Spinal cord (tissue), 3 donors: ENCODE results near the genes IL20RA and SMIM28.

- PRO-cap, result no peak
- RAMPAGE, long total RNA, result no peak
These were observed 101.1 kb upstream of the BCLAF1 start for GRCh38 chr6:136390785-136391180.

GRCh38 chr6:136593655-136594462, 43.6 kb upstream of the MAP7 start:
- PRO-cap, result no peak
- RAMPAGE, long total RNA, result no peak

- PRO-cap, result no peak
- RAMPAGE, long total RNA, result no peak
These were observed 54.8 kb upstream of the MAP7 start for GRCh38 chr6:136604832-136605630.

DNA sequence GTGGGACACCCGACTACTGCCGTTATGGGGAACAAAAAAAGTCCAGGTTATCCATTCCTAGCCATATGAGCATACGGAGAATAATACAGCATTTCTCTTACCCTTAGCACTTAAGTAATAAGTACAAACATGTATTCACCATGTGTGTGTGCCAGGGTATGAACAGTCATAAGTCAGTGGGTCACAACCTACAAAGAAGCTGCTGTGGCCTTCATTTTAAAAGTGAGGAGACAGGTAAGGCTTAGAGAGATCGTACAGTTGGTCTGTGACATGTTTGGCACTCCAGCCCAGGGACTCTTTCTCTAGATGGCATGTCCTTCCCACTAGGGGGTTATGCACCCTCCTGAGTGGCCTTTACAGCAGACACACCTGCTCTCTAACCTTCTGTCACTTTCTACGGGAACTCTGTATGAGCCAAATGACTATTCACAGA, 91.4 kb downstream of the MAP3K5 start:
- PRO-cap, result no peak
- RAMPAGE, long total RNA, result no peak

GRCh38 chr6:136773509-136773834, 18.8 kb downstream of the MAP3K5 start:
- PRO-cap, result no peak
- RAMPAGE, long total RNA, result no peak

DNA sequence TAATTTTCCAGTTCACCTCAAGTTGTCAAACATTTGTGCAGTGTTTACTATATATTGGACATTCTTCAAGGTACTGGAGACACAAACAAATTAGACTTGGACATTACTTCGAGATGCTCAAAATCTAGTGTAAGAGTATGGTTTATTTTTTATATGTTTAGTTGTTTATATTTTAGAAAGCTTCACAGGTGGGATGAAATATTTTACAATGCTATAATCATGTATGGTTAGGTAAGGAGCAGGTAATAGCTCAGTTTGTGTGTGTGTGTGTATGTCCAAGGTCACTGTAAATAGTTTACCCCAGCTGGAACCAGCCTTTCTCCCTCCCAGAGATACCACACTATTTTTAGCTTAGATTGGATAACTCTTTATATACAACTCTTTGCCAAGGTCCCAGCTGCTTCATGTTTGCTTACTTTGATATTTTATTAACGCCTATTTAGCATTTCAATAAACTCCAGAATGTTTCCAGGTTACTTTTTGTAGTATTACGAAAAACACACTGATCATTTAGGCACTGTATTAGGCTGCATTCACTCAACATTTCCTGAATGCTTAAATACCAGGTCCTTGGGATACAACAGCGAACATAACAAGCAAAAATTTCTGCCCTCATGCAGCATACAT, 1.9 kb upstream of the PEX7 start:
- PRO-cap, result no peak
- RAMPAGE, long total RNA, result no peak

- PRO-cap, result no peak
- RAMPAGE, long total RNA, result no peak
These were observed at the start of gene IL20RA for GRCh38 chr6:137044829-137045460. TSS of gene IL20RA (minus strand) at chr6:137044965.

- PRO-cap, result no peak
- RAMPAGE, long total RNA, result no peak
These were observed 57.7 kb upstream of the IL20RA start for GRCh38 chr6:137102331-137102931.

DNA sequence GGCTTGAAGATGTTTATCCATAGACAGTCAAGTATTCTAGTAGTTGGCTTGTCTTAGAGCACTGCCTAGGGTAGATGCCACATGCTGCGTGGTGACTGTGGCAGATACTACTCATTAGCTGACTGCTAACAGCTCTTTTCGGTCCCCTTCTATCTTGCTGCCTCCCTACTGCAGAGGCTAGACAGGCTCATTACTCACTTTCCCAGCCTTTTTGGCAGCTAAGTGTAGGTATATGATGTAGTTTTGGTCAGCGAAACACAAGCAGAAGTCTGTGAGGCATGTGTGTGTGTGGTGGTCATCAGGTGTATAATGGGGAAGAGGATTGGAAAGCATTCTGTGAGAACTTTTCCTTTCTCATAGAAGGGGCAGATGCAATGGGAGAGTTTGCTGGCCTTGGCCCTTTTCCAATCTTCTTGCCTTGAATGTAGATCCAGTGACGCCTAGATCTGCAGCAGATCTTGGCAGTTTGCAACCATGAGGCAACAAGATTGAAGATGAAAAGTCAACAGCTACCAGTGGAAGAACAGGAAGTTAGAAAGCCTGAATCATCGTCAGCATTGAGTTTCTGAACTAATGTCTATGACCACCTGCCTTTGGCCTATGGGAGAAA, 4.4 kb upstream of the IFNGR1 start:
- PRO-cap, result no peak
- RAMPAGE, long total RNA, result no peak

DNA sequence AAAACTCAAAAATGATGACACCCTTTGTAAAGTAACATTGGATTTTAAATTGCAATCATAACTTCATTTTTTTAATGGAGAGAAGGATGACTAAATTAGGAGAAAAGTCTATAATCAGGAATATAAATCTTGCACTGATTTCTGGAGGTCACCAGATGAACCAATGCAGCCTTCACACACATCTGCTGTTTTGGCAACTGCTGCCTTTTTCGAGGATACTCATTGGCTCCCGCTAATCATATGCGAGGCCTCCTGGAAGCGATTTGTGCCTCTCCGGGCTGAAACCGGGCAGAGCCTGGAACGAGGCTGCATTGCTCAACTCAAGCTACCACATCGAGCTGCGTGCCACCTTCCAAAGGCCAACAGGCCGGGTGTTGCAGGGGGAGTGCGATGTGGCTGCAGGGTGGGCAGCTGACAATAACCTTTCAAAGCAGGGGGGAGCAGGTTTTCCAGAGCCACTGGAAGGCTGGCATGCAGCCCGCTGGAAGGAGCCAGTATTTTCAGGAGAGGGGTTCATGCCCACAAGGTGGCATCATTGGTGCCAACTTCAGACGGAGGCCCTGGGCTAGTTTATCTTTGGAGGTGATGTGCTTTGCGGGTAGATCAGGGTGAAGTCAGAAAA, 122.5 kb upstream of the IFNGR1 start:
- PRO-cap, result no peak
- RAMPAGE, long total RNA, result no peak

- PRO-cap, result no peak
- RAMPAGE, long total RNA, result no peak
These were observed 131.2 kb upstream of the IFNGR1 start for GRCh38 chr6:137350421-137350773.

GRCh38 chr6:137728669-137729413, 138.2 kb upstream of the TNFAIP3 start:
- PRO-cap, result no peak
- RAMPAGE, long total RNA, result no peak

- PRO-cap, result no peak
- RAMPAGE, long total RNA, result no peak
These were observed 135.0 kb upstream of the TNFAIP3 start for GRCh38 chr6:137731894-137732552.

DNA sequence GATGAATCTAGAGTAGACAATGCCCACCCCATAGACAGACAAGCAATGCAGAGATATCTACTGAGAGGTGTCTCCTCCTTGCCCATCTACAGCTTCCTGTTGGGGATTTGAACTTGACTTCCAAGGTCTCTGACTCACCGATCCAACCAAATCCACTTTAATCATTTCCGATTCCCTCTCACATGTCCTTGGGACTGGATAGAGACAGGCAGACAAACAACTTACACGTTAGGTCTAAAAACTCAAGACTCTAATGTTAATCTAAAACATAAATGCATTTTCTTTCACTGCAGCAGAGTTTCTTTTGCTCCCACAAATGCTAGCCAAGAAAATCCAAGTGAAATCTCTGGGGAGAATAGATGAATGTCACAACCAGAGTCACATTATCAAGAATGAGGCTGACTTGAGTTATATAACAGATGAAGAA, 75.5 kb upstream of the TNFAIP3 start:
- PRO-cap, result no peak
- RAMPAGE, long total RNA, result no peak

DNA sequence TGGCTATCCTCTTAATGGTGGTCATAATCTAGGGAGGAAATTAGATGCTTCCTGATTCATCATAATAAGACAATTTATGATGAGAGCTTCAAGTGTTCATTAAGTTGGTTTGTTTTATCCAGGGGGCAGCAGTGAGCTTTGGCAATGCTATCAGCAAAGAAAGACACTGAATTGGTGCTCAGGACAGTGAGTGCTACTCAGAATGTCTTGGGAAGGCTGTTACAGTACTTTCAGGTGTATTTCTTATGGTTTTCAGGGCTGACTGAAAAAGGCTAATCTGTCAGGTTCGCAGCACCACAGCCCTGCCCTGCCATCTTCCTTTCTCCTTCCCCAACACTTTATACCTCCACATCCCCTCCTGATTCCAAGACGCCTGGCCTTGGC, 67.1 kb upstream of the TNFAIP3 start:
- PRO-cap, result no peak
- RAMPAGE, long total RNA, result no peak

DNA sequence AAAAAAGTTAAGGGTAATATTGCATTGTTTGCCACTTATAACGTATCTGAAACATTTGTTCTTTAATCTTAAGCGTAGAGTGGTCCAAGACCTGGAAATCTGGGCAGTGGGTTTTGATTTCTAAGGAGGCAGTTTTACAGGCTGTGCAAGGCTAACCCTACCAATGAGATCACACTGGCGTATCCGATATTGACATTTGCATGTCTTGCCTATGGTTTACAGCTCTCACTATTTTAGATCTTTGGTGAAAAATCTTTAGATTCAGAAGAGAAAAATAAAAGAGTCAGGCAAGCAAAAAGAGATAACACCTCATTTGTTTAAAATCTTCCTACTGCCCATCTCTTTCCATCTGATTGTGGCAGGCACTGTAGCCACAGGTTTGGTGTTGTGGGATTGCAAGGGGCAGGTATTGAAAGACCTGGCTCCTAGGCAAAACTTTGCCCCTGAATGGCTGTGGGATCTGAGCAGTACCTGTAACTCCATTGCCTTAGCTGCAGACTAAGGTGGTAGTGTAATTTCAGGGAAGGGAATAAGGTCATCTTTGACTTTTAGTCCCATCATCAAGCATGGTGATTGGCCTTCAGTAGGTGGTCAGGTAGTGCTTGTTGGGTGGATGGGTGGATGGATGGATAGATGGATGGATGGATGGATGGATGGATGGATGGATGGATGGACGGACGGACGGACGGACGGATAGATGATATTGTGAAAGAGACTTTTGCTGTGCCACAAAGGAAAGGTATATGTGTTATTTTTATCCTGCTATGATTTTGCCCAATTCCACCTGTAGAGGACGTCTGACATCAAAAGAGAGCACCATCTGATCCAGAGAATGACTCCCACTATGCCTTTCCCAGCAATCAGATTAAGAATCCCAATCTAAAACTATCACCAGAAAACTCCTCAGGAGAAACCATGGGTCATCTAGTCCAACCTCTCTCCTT, 1.9 kb downstream of the TNFAIP3 start:
- PRO-cap, result no peak
- RAMPAGE, long total RNA, result no peak

DNA sequence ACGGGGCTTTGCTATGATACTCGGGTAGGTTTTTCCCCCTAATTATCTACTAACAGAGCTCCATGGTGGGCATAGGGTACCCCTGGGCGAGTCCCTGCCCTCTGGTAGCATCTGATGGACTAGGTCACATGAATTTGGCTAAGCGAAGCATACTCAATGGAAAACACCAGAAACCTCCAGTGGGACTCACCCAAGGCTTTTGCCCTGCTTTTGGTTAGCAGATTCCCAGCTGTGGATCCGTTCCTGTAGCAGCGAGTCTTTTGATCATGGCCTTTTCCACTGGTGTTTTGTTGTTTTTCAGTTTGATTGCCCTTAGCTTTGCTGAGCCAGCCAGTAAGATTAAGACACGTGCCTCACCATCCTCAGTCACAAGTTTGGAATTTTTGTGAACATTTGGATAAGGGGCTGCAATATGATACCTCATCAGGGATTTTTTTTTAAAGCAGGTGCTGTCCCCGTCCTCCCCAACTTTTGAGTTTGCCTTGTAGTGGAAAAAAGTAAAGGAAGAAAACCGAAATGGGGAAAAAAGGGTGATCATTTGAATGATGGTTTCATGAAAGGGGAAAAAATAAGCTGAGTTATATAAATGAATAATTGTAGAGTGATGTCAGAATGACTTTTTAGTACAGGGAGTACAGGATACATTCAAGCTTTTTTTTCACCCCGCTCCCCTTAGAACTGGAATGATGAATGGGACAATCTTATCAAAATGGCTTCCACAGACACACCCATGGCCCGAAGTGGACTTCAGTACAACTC, 8.1 kb downstream of the TNFAIP3 start:
- PRO-cap, result no peak
- RAMPAGE, long total RNA, result no peak

DNA sequence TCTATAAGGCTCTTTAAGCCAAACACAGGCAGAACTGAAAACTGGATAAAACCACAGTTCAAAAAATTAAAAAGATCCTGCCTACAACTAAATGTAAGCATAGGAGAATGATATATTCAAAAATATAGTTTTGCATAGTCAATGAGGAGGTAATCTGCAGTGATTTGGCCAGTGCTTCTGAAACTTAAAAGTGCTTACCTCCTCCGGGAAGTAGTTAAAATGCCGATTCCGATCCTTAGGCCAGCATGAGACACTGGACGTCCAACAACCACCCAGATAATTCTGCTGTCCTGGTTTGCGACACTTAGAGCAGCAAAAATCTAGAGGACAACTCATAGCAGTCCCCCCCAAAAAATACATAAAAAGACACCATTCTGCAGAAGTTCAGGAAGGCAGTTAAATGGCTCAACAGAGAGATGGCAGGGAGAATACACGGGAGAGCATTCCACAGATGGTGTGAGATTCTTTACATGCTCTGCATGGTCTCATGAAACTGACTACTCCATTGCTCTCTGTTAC, 5.5 kb downstream of the PERP start:
- PRO-cap, result no peak
- RAMPAGE, long total RNA, result no peak

DNA sequence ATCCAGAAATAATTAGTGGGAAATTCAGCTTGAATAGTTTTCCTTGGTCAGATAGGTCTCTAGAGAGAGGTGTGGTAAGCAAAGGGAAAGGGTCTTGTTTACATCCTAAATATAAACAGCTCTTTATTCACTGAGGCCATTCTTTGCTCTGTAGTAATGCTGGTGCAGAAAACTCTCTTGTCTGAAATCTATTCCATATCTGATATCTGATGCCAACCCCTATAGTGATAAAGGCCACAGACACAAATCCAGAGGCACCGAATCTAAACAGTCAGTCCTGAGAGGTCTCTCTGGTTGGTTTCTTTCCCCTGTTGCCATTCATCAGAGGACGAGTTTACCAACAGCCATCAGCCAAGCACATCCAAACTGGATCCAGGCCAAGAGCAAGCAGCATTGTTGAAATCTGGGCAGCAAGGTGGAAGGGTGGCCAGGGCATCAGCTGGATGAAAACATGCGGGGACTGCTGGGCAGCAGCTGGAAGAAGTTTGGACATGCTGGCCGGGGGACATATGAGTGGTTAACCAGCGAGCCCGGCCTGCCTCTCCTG, at the start of gene SMIM28:
Gene SMIM28, plus strand, starts transcription at position 284 of the 547 bp plus-strand sequence.
- PRO-cap, result no peak
- RAMPAGE, long total RNA, result no peak

DNA sequence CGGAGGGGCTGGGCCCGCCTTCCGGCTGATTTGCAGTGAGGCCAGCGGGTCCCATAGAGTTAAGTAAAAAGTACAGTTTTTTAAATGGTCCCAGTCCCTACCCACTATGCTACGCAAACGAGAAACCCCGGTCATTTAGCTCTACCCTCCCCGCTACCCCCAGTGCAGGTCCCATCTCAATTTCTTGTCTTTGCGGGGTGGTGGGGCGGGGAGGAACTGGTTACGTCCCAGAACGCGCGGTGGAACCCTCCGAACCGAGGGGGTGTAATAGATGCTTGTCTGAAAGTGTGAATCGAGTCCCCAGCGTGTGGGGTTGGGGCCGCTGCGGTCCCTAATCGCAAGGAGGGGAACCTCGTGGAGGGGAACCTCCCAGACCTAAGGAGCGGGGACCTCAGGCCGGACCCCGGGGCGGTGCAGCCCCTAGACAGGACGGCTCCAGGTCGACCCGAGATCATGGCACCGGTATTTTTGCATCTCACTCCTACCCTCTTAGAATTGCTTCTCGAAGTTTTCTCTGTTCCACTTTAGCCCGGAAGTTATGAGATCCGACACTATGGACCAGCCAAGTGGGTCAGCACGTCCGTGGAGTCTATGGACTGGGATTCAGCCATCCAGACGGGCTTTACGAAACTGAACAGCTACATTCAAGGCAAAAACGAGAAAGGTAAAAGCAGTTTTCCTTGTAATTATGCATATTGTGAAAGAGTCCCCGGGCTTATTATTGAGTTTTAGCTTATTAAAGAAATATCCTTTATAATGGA, 774 bp downstream of the HEBP2 start:
- PRO-cap, result no peak
- RAMPAGE, long total RNA, result no peak